Bronchial lymph node (tissue), 1 donor: ENCODE results near the genes ZFYVE1, PNMA1, MIDEAS and ZNF410.

GRCh38 chr14:71340026-71340572, 19.8 kb downstream of the SIPA1L1 start:
- PRO-cap: no peak

DNA sequence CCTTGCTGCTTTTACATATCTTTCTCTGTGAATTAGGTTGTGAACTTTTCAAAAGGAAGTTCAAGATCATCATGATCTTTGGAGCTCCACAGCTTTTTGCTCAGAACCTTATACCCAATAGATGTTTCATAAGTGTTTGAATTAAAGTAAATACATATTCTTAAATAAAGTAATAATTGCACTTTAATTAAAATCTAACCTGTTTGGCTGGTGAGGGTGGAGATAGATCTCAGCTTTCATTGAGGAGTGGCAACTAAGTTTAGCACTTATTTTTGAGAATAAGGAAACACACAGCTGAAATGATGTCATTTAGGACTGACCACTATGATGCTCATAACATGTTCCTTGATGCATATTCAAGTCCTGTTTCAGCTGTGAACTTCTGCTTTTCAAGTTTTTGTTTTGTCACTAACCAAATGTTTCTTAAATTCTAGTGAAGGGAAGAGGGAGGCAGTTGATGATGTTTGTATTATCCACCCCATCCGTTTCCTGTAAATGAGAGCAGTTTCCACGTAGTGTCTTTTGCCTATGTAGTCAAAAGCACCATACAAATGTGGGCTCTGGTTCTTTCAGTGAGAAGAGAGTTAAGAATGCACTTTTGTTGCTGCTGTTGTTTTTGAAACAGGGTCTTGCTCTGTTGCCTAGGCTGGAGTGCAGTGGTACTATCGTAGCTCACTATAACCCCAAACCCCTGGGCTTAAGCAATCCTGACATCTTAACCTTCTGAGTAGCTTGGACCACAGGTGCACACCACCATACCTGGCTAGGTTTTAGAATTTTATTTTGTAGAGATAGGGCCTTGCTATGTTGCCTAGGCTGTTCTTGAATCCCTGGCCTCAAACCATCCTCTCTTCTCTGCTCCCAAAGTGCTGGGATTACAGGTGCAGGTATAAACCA, 78.8 kb downstream of the SIPA1L1 start:
- PRO-cap: bidirectional peak, plus-strand start at position 433 of the sequence, minus-strand start at position 241 of the sequence

- PRO-cap: no peak
Observed at GRCh38 chr14:71597842-71598357, 277.6 kb downstream of the SIPA1L1 start.

GRCh38 chr14:72791976-72792363, 101.9 kb downstream of the DPF3 start:
- PRO-cap: no peak

- PRO-cap: no peak
Observed at GRCh38 chr14:72812263-72812978, 81.5 kb downstream of the DPF3 start.

DNA sequence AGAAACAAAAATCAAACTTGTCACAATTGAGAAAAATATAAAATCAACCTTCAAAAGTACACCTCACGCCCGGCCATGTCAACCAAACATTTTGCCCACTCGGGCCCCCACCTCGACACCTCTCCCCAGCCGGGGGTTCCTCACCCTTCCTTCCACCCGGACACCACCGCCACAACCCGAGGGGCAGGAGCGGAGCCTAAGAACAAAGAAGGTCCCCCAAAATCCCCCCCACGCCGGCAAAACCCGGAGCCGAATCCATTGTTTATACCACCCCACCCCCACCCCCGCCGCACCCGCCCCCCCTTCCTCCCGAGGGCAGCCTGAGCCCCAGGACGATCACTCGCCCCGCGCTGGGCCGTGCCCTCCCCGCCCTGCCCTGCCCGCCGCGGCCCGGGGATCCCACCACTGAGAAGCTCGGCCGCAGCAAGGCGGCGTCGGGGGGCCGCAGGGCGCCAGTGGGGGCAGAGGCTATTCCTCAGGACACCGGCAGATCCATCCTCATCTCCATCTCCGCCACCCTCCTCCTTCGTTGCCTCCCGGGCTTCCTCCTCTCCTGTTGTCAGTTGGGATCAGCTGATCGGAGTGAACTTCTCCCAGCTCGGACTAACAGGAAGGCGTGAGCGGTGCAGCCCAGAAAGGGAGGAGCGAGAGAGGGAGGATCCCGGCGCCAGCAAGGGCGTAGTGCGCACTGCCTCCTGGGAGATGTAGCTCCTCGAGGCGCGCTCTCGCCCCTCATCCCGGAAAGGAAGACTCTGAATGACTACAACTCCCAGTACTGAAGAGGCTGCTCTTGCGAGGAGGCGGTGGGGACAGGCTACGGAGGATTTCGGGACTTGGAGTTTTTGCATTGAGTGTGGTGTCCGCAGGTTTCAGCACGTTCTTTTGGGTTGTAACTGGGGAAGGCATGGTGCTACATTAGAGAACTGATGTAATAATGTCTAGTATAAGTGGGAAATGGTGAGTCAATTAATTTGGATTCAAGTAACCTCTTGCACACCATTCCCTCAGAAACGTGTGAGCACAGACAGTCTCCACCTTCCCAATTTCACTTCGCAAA, at the start of gene ZFYVE1:
TSS of gene ZFYVE1 (minus strand) at position 584 of the 1,057 bp plus-strand sequence.
- PRO-cap: bidirectional peak, plus-strand start at position 795 of the sequence, minus-strand start at position 561 of the sequence

- PRO-cap: no peak
Observed at GRCh38 chr14:73083607-73083908, 25.2 kb downstream of the RBM25 start.

GRCh38 chr14:73168261-73168728, 32.0 kb downstream of the PSEN1 start:
- PRO-cap: no peak

- PRO-cap: no peak
Observed at GRCh38 chr14:73491993-73492558, 1.3 kb downstream of the RIOX1 start.

DNA sequence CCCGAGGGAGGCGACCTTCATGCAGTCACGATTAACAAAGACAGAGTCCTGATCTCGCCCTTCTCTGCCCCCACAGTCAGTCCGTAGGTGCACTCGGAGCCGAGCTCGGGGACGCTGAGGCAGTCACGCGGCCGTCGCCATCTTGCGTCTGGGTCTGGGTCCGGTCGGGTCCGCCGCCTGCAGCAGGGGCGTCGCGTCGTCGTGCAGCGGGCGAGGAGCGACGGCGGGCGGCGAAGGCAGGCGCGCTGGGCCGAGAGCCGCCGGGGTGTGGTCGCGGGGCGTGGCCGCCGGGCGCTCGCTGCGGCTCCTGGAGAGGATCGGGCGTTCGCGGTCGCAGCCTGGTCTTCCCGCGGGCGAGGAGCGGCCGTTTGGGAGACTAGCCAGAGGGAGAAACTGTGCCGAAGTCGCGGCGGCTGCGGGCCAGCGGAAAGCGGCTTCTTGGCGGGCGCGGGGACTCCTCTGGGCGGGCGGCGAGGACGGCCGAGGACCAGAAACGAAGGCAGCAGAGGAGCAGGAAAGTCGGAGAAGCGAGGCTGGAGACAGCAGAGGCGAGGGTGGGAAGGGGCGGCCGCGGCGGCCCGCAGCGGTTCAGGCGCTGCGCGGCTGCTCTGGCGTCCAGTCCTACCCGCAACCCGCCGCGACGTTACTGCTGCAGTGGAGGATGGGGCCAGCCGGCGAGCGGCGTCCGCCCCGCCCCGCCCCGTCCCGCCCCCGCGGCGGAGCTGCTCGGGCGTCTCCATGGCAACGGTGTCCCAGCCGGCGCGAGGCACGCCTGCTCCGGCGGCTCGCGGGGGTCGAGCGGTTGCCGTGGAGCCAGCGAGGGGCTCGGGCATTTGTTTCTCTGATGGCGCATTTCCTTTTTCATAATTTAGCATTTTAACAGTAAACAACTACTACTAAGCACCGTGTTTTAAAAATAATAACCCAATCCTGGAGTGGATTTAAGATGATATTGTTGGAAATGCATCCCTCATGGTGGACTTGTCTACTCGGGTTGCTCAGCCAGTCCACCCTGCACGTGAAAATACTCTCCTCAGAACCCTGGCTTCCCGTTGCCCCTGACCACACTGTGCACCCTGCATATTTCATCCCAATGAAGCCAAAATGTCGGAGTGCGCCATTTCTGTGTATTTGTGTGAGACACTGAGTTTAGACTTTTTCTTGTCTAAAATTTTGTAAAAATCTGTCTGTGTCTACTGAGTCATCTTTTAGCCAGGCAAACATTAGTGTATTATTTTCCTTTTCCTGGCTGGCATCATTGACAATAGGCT, at the start of gene PNMA1:
TSS of gene PNMA1 (minus strand) at position 651 of the 1,271 bp plus-strand sequence.
- PRO-cap: bidirectional peak, plus-strand start at position 202 of the sequence, minus-strand start at position 150 of the sequence; unidirectional peak, minus-strand start at position 645 of the sequence

GRCh38 chr14:73717061-73717653, 3.0 kb upstream of the PNMA1 start:
- PRO-cap: no peak

- PRO-cap: no peak
Observed at GRCh38 chr14:73739173-73739994, 20.7 kb downstream of the MIDEAS start.

DNA sequence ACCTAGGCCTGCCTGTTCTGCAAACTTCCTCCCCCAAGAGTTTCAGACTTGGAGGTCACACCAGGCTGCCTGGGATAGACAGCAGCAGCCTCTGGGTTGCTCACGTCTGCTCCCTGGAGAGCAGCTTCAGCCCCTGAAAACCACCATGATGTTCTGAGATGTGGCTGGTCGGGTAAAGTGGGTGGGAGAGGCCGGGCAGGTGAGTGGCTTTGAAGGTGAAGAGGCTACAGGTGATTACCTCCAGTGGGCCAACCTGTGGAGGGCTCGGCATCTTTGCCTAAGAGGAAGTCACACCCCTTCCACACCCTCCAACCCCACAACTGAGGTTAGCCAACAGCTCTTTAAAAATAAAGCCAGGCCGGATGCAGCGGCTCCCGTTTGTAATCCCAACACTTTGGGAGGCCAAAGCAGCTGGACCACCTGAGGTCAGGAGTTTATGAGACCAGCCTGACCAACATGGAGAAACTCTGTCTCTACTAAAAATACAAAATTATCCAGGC, 8.8 kb downstream of the MIDEAS start:
- PRO-cap: no peak

DNA sequence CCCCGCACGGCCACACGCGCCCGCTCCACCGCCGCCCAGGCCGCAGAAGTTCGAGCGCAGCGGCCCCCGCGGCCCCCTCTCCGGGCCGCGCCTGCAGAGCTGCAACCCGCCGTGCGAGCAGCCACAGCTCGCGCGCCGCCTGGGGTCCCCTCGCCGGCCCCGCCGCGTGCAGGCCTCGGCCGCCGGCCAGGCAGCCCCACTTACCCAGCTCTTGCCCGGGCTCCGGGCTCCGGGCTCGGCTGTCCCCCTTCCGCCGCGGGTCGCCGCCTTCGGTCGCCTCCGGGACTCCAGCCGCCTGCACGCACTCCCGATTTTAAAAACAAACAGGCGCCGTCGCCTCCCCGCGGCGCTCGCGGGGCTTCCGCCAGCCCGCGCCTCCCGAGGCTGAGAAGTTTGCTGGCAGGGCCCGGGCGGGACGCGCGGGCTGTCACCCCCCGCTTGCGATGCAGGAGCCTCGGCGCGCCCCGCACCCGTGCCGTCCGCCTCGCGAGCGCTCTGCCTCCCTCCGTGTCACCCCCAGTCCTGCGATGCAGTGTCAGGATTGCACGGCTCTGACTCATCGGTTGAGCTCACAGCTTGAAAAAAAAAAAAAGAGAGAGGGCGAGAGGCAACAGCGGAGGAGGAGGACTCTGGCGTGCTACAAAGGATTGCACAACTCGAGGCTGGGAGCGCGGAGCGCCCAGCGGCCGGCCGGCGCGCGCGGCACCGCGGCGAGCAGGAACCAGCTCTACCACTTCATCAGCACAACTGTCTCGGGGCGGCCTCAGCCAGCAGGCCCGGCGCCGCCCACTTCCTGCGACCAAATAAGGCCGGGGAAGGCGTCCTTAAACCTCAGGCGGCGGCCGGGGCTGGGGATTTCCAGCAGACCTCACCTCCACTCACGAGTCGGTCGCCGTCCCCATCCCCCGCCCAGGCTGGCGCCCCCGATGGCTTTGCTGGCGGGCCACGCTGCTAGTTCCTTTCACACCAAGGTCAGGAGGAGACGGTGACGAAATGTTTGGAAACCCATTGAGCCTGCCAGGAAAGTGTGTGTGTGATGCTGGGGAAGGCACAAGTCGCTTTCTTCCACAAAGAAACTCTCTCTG, at the start of gene MIDEAS:
TSS of gene MIDEAS (minus strand) at position 745 of the 1,085 bp plus-strand sequence.
- PRO-cap: bidirectional peak, plus-strand start at position 654 of the sequence, minus-strand start at position 512 of the sequence; bidirectional peak, plus-strand start at position 854 of the sequence, minus-strand start at position 745 of the sequence

- PRO-cap: no peak
Observed at GRCh38 chr14:73760644-73760967, 503 bp upstream of the MIDEAS start.

GRCh38 chr14:73784338-73785208, 24.5 kb upstream of the MIDEAS start:
- PRO-cap: no peak

DNA sequence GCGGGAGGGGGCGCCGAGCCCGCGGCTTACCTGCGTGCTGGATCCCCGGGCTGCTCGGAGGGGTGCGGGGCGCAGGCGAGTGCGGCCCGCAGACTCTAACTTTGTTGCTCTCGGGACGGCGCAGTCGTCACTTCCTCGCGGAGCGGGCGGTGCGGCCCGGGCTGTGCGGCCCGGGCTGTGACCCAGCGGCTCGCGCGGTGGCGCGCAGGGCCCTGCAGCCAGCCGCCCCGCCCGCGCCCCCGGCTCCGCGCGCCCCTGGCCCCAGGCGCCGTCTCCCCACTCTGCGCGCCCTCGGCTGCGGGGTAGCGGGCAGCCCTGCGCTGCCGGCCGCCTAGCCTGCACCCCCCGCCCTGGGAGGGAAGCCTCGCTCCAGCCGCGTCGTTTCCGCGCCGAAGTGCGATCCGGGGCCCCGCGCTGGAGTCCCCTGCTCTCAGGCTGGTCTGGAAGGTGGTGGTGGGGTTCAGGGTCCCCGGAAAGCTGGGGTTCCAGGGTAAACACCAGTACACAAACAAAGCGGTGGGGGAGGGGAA, 27.0 kb upstream of the MIDEAS start:
- PRO-cap: bidirectional peak, plus-strand start at position 138 of the sequence, minus-strand start at position 103 of the sequence; bidirectional peak, plus-strand start at position 392 of the sequence, minus-strand start at position 352 of the sequence; unidirectional peak, minus-strand start at position 479 of the sequence

DNA sequence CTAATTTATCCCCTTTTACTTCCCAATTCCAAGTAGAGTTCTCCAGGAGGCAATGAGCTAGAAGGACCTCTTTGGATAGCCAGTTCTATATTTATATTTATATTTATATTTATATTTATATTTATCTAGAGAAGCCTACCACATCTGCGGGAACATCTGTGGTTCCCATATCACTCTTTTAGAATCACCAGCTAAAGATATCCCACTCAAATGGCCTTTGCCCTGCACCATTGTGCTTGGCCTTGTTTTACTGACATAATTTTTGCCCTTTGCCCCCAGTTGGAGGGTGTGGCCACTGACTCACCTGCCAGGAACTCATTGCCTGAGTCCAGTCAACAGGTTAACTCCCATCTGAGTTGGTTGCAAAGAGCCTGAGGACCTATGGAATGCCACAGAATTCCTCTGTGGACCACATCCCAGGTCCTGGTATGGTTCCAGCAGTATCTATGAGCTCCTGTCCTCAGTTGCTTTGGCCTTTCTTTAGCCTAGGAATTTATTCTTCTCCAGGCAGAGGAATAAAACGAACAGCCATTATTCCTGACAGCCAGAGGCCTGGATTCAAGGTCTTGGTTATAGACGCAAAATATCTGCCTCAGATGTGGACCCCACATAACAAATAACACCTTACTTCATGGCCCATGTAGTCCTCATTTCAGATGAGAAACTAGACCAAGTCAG, 35.9 kb upstream of the MIDEAS start:
- PRO-cap: no peak

- PRO-cap: no peak
Observed at GRCh38 chr14:73838382-73838661, 13.3 kb upstream of the PTGR2 start.

- PRO-cap: bidirectional peak, plus-strand start at chr14:73886643, minus-strand start at chr14:73886642; bidirectional peak, plus-strand start at chr14:73886859, minus-strand start at chr14:73886737
Observed at GRCh38 chr14:73886112-73887103, at the start of gene ZNF410. TSS of gene ZNF410 (plus strand) at chr14:73886859.